Sternocleidomastoid (tissue), 1 donor: ENCODE measurements around the gene MTPAP.

GRCh38 chr10:29087431-29087934 is 201.4 kb upstream of the LYZL1 start:
- PRO-cap, result no peak

- PRO-cap, result no peak
Observed at GRCh38 chr10:29324079-29324609, 35.3 kb downstream of the LYZL1 start.

DNA sequence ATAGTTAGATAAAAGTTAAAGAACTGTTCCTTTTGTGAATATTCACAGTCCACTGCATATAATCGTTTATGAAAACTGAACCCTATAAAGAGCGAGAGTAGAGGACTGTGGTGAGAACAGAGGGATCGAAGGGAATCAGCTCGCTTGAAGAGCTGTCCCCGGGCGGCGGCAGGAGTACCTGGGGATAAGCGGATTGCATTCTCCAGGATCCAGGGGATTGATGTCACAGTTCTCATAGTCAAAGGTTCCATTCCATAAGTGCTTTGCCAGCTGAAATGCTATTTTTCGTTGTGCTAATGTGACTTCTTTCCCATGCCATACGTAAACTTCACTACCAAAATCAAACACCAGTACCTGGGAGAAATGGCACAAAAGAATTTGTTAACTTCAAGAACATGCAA is 150.3 kb downstream of the SVIL start:
- PRO-cap, result no peak

- PRO-cap, result no peak
Observed at GRCh38 chr10:29601808-29602399, 32.9 kb downstream of the SVIL start.

- PRO-cap, result no peak
Observed at GRCh38 chr10:29629833-29630879, 4.6 kb downstream of the SVIL start.

DNA sequence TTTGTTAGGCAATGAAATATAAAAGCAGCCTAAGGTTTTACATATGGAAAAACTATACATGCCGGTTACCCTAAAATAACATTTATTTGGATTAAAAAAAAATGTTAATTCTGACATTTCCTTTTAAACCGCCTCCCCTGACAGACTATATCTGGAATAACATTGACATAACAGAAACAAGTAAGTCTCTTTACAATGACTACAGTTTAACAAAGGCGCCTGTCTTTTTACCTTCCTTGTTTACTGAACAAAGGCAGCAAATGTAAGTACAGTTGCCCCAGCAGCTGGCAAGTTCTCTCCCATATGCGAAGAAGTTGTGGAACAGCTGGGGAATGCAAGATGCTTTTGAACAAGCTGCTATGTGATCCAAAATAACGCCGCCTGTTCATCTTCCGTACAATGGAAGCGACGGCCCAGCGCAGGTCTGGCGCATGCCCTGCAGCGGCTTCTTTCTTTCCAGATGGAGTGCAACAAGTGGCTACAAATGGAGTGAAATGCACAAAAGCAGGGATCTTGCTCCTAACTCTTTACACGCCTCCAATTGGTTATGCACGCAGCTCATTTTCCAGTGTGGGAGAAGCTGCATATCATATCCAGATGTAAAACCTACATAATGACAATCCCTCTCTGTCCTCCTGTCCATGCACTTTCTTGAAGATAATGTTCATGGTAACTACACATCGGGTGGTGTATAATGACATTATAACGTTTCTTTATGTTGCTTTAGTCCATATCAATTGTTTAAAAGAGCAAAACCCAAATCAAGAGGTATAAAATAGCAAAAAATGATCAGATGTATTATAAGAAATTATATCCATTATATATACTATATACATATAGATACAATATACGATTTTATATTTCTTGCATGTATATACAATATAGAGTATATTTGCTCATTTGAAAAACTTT is 97.1 kb upstream of the SVIL start:
- PRO-cap, result no peak

GRCh38 chr10:29782408-29782743 is 147.6 kb upstream of the SVIL start:
- PRO-cap, result no peak

DNA sequence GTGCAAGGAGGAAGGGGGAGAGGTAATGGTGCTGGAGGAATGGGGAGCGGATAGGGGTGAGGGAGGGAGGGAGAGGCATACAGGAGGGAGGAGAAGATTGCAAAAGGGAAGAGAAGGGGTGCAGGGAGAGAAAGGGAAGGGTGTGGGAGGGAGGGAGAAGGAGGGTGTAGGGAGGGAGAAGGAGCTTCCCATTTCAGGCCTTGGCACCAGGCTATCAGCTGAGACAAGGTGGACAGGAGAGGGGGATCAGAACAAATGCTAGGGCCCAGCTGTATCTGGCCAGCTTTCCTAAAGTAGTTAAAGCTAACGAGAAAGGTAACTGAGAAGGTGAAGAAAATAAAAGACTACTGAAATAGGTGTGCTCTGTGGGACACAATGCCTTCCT is 204.2 kb upstream of the SVIL start:
- PRO-cap, result no peak

- PRO-cap, result unidirectional peak, minus-strand start at chr10:29849567
Observed at GRCh38 chr10:29849500-29849983, 209.8 kb downstream of the JCAD start.

DNA sequence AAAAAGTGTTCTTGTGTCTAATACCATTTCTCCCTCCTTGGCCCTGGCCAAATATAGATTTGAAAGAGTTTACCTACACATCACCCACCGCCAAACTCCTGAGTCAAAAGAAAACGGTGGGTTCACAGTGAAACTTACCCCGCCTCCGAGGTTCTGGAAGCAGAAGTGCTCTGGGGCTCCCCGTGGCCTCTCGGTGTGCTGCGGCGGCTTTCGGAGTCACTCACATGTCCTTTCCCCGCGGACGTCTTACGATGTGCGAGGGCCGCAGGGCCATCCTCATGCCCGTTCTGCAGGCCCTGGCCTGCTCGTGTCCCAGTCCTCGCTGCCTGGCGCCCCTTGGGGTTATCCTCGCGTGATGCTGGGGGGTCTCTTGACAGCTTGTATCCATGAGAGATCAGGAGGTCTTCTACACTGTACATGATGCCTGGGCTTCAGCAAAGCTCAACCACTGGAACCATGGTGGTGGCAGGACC is 12.0 kb downstream of the JCAD start:
- PRO-cap, result no peak

DNA sequence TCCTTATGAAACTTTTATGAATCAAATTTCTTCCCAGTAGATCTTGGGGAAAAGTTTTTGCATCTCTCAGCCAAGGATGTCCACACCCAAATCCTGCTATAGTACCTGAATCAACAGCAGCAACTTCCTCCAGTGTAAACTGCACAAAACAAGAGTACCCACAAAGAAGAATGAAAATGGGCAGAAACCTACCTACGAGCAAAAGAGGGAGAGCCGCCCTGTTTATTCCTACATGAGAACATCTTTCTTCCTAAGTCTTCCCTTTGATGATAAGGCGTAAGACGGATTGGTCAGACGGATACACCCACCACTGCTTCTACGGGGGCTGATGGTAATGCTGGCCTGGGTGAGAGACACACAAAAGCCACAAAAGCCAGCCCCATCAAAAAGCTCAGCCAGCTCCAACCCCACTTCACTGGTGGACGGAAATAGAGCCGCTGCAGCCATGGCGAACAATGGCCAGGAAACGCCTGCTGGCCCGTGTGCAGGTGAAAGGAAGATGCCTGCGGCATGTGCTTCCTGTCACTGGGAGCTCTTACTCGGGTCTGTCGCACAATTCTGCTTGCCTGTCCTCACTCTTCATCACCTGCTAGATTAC is 10.4 kb downstream of the JCAD start:
- PRO-cap, result unidirectional peak, plus-strand start at position 274 of the sequence

DNA sequence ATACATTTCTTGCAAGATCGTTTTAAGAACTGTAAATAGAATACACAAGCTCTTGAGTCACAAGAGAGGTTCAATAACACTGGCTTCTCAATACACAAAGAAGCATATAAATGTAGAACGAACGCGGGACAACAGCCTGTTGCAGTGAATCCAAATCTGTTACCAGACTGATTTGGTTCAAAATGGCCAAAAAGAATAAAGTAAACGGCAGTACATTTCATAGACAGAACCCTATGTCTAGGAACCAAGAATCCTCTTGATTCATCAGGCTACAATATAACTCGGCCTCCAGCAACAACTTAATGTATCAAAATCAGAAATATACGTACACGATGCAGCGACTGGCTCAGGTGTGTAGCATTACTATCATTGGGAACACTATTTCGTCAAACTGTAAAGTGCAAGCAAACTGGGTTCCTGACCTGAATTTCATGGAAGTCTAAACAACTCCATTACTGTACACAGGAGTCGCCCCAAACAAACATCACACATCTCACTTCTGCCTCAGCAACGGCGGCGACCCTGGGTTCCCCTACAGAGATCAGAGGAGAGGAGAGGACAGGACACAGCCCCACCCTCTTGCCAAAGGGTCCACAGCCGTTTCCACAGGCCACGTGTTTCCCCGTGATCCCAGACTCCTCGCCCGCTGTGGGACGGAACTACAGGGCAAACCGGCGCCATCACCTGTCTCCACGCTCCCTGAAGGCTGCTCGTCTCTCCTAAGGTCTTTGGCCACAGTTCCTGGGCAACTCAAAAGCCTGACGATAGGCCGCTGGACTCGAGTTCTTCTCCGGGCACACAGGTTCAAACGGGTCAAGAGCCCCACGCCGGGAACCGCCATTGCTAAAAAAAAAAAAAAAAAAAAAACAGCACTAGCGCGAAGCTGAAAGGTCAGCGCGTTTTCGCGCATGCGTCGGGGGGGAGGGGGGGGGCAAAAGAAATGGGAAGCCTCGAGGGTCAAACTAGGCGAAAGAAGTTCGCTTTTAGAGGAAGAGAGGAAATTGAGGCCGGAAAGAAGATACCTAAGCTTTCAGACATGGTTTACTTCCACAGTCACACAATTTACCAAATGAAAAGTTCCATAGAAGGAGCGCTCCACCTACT is at the start of gene MTPAP:
TSS of gene MTPAP (minus strand) at position 844 of the 1,104 bp plus-strand sequence.
- PRO-cap, result unidirectional peak, minus-strand start at position 789 of the sequence

GRCh38 chr10:30434385-30435143 is 580 bp downstream of the MAP3K8 start:
- PRO-cap, result bidirectional peak, plus-strand start at chr10:30434646, minus-strand start at chr10:30434553; bidirectional peak, plus-strand start at chr10:30434847, minus-strand start at chr10:30434895

- PRO-cap, result no peak
Observed at GRCh38 chr10:30454232-30455518, 20.7 kb downstream of the MAP3K8 start.

DNA sequence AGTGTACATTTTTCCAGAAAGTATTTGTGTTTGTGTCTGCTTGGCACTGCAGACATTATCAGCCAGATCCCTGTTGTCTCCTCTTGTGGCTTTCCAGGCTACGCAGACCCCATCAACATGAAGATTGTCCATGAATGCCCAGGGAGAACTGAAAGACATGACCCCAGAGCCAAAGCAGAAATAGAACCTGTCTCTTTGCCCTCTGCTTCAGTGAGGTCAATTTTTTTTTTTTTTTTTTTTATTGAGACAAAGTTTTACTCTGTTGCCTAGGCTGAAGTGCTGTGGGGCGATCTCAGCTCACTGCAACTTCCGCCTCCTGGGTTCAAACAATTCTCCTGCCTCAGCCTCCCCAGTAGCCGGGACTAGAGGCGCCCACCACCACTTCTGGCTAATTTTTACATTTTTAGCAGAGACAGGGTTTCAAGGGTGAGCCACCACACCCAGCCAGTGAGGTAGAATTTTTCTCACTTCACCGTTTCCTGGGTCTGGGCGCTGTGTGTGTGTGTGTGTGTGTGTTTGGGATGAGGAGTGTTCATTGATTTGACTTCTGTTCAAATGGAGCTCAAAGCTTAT is 93.6 kb downstream of the MAP3K8 start:
- PRO-cap, result no peak

- PRO-cap, result no peak
Observed at GRCh38 chr10:30597046-30597553, 32.5 kb downstream of the LYZL2 start.

GRCh38 chr10:30704530-30705663 is 75.3 kb upstream of the LYZL2 start:
- PRO-cap, result no peak

DNA sequence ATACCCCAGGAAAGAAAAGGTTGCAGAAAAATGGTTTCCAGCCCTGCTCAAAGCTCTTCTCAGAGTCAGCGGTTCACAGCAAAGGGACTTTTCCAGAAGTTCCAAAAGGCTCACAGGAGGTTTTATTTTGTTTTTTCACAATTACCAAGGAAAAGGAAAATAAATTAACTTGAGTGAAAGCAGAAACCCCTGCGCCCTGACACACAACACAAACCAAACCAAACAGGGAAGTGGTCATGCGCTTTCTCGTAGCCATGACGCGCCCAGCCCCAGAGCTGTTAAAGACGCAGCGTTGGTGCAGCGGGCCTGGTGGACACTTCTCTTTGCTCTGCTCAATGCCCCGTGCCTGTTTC is 134.3 kb upstream of the LYZL2 start:
- PRO-cap, result no peak

DNA sequence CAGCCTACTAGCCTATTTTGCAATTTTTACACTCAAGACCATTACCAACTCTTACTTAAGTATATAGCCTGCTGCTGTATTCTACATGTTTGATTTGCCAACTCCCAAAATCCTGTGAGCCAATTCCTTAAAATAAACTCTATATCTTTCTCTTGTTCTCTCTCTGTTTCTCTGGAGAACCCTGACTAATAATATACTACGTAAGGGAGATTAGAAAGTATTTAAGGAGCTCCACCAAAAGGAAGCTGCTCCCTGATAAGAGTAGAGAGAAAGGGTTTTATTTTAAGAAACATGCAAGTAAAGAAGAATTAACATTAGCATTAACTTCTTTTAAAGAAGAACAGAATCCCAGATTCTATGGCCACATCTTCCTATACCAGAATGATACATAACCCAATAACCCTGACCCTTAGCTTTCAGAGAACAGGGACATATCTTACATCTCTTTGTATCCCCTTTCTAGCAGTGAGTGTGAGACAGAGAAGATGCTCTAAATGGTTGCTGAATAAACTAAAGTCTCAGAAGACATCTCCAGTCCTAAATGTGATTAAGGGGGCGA is 42.5 kb downstream of the ZNF438 start:
- PRO-cap, result no peak

DNA sequence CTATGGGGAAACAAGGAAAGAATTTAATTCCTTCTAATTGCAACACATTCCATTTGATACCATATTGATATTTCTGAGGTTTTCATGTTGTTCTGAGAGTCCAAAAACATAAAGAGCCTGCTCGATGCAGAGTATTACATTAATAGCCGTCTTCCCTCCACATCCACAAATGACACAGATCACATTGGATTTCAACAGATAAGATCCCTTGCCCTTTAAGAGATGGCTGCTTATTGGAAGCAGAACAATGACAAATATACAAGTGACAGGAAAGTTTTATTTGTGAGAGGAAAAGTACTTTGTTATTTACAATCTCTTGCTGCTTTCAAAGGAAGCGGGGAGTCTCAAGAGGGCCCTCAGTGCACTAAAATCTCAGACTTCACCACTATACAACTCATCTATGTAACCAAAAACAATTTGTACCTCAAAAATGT is 42.3 kb upstream of the ZNF438 start:
- PRO-cap, result no peak